Kidney (tissue), 2 donors: Measurements from ENCODE around the gene INMT.

GRCh38 chr7:30142664-30143357 is 8.0 kb downstream of the MTURN start:
- PRO-cap = bidirectional peak, plus-strand start at chr7:30142843, minus-strand start at chr7:30142818
- RRBS = no CpG with 5 or more reads among the region's 14 CpGs

- PRO-cap = no peak
- RRBS = no CpG with 5 or more reads among the region's 8 CpGs
Measured at GRCh38 chr7:30155511-30155878, 20.7 kb downstream of the MTURN start.

DNA sequence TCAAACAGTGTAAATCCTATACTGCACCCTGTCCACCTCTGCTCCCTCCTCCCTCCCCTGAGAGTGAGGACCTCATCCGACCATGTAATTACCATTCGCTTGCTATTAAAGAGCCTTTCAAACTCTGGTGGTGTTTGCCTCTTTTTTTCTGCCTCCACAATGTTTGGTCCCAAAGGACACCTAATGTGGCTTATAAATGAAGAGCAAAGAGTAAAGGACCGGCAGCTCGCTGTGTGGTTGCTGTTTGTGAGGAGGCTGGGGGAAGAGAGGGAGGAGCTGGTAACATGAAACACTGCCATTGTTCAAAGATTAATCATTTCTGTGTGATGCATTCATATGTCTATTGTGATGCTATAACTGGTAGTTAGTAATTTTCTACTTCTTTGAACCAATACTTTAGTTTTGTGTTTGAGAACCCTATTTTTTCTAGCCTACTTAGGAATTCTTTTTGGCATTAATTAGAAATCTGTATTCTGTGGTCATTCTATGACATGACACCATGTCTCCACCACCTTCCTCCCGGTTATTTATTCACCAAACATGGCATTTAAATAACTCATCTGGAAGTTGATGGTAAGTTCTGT is 27.9 kb downstream of the MTURN start:
- PRO-cap = no peak
- RRBS = no CpG with 5 or more reads among the region's 5 CpGs

GRCh38 chr7:30263055-30263710 is 21.2 kb upstream of the ZNRF2 start:
- PRO-cap = no peak
- RRBS = no CpG with 5 or more reads among the region's 4 CpGs

GRCh38 chr7:30284022-30284167 is 502 bp upstream of the ZNRF2 start:
- PRO-cap = no peak
- RRBS = no CpG with 5 or more reads among the region's 3 CpGs

DNA sequence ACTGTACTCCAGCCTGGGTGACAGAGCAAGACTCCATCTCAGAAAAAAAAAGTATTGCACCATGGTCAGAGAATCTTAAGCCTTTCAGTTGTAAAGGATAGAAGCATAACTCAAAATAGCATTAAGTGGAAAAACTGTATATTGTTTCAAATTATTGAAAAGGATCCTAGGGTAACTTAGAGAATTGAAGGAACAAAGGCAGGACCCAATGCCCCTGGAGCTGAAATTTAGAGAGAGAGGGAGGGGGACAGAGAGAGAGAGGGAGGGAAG is 10.3 kb downstream of the ZNRF2 start:
- PRO-cap = no peak

DNA sequence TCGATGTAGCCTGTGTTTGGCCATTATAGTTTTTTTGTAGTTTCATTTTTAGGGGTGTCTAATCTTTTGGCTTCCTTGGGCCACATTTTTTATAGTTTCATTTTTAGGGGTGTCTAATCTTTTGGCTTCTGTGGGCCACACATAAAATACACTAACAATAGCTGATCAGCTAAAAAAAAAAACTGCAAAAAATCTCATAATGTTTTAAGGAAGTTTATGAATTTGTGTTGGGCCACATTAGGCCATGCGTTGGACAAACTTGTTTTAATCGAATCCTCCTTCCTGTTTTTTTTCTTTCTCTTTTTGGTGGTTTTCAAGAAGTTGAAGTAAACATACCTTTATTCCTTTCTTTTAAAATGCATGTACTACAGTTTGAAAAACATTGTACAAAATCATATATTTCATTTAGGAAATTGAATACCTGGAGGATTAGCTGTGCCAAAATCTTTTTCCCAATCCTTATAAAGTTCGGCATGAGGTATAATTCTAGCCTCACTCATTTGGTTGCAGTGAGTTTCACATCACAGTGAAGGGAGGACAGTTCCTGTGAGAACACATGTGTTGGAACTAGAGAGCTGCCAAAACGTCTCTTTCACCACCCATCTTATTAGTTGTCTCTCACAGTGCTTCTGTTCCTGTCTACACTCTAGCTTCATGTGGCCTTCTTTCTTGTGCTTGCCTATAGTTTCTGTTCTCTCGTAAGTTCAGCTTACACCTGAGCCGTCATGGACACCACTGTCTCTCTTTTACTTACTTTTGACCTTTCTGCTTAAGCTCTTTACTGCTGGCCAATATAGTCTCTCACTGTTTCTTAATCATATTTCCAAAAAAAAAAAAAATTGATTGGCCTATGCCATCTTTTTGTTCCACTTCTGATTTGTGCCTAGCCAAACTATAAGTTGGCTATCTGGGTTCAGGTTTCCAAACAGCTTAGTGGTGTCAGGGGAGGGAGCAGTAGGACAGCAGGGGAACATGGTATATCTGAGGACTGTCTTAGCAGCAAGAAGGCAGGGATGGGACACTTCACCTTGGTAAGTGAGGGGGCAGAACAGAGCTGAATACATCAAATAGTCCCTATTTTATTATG is 37.8 kb downstream of the ZNRF2 start:
- PRO-cap = no peak
- RRBS = no CpG with 5 or more reads among the region's 7 CpGs

DNA sequence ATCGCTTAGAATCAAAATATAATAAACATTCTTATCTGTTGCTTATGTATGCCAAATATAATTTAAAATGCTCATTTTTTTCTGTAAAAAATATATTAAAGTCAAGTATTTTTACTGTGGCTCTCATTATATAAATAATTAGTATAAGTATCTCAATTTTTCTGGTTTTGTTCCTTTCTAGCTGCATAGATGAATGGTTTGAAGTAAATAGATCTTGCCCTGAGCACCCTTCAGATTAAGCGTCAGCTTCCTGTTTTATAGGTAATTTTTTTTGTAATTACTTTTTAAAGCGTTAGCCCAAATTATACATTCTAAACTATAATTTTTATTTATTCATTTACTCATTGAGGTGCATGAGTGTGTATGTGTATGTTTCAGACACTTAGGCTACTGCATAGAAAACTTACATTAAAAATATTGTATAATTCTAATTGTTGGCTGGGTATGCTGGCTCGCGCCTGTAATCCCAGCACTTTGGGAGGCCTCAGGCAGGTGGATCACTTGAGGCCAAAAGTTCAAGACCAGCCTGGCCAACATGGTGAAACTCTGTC is 77.9 kb downstream of the ZNRF2 start:
- PRO-cap = no peak
- RRBS = no CpG with 5 or more reads among the region's 5 CpGs

DNA sequence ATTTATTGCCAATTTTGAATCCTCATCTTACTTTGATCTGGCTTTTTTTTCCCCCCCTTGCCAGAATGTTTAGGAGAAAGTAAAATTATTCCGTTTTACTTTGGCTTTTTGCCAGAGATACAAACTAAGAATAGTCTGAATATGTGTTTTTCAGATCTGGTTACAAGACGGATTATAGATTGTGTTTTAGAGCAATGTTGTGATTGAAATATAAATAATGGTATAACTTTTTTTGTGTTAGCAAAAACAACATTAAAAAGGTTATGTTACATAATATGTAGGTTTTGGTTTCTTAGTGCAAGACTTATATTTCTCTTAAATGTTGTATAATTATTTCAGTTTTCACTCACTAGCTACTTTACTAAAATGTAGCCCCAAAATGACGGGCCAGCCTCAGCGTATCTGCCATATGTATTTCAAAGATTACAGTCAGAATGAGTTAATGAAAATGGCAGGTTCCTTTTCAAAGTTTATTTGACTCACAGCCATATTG is 84.5 kb downstream of the ZNRF2 start:
- PRO-cap = no peak
- RRBS = no CpG with 5 or more reads among the region's 4 CpGs

DNA sequence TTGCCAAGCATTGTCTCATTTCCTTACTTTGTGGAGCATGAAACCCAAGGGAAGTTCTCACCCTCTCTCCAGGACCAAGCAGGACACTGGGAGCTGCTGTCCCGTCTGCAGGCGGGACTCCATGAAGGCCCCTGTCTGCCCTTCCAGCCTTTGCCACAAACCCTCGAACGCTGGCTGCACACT is 654 bp downstream of the NOD1 start:
- PRO-cap = unidirectional peak, plus-strand start at position 71 of the sequence
- RRBS = no CpG with 5 or more reads among the region's 4 CpGs

- PRO-cap = no peak
- RRBS = no CpG with 5 or more reads among the region's 5 CpGs
Measured at GRCh38 chr7:30509144-30509548, 4.5 kb upstream of the GGCT start.

GRCh38 chr7:30620018-30620527 is 25.4 kb downstream of the GARS1 start:
- PRO-cap = no peak
- RRBS = no CpG with 5 or more reads among the region's 6 CpGs

- PRO-cap = no peak
- RRBS = no CpG with 5 or more reads among the region's 7 CpGs
Measured at GRCh38 chr7:30632156-30632461, 37.4 kb downstream of the GARS1 start.

DNA sequence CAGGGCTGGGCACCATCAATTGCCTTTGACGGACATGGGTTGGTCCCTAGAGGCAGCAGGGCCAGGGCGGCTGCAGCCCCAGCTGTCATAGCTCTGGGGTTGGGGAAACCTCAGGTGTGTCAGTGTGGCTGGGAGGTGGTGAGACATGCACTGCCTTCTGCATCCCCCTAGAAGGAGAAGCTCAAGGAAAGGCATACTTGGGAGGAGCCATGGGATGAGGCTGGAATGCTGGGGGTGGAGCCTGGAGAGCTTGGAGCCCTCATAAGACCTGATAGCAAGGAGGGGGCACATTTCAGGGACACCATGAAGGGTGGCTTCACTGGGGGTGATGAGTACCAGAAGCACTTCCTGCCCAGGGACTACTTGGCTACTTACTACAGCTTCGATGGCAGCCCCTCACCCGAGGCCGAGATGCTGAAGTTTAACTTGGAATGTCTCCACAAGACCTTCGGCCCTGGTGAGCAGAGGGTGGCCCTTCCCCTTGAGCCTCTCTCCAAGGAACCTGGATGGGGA is at the start of gene INMT:
Gene INMT (plus strand): TSS at position 288 of the 513 bp plus-strand sequence.
- PRO-cap = bidirectional peak, plus-strand start at position 265 of the sequence, minus-strand start at position 161 of the sequence
- RRBS = no CpG with 5 or more reads among the region's 6 CpGs

DNA sequence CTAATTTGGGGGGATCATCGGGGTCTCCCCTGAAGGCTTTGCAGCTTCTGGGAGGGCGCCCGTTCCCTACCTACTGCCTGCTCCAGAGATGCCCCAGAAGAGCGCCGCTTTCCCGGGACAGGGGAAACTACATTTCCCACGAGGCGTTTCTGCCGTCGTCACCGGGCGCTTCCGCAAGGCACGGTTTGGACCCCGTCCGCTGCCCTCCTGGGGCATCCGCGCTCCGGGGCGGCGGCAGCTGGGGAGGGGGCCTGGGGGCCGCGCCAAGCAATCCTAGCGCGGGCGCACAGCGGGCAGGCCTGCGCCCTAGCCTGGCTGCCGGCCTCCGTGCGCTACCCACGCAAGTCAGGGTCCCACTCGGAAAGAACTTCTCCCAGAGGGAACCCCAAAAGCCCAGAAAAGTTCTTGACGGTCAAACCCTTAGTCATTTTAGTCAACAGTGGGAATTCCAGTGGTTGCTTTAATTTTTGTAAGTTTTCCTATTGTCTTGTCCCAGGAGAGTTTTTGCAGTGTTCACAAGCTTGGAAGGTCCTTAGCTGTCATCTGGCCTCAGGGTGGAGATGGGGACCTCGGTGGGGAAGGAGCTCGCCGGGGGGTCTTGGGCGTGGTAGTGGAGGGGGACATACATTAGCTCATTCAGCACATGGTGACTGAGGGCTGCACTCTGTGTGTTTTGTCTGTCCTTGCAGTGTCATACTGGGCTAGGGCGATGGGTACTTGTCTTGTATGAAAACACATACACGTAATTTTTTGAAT is 555 bp downstream of the MINDY4 start:
- PRO-cap = bidirectional peak, plus-strand start at position 215 of the sequence, minus-strand start at position 79 of the sequence
- RRBS = 2% methylated on average over 15 of the region's 40 CpGs

- PRO-cap = unidirectional peak, minus-strand start at chr7:30778791
- RRBS = no CpG with 5 or more reads among the region's 10 CpGs
Measured at GRCh38 chr7:30778536-30779099, 7.4 kb downstream of the MINDY4 start.

DNA sequence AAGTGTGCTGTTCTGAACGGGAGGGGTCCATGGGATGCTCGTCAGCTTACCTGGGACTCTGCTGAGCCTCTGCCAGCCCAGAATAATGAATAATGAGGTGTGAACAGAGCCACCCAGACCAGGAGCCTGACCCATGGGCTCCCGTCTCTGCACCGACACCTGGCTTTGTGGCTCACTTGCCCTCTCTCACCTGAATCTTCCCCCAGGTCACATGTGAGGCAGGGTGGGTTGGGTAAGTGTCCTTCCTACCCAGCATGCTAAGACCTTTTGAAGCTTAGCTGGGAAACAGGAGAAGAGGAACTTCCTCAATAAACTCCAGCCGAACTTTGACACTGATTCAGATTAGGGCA is 46.7 kb upstream of the AQP1 start:
- PRO-cap = no peak
- RRBS = no CpG with 5 or more reads among the region's 5 CpGs

GRCh38 chr7:30866973-30867883 is 44.4 kb upstream of the AQP1 start:
- PRO-cap = no peak
- RRBS = no CpG with 5 or more reads among the region's 9 CpGs

- PRO-cap = no peak
- RRBS = no CpG with 5 or more reads among the region's 10 CpGs
Measured at GRCh38 chr7:30904900-30905489, 6.7 kb upstream of the AQP1 start.

GRCh38 chr7:30914185-30914512 is 2.5 kb downstream of the AQP1 start:
- PRO-cap = no peak
- RRBS = no CpG with 5 or more reads among the region's 8 CpGs